HTERT-HM (cell line): ENCODE data around the genes WFIKKN1 and RHBDL1.

DNA sequence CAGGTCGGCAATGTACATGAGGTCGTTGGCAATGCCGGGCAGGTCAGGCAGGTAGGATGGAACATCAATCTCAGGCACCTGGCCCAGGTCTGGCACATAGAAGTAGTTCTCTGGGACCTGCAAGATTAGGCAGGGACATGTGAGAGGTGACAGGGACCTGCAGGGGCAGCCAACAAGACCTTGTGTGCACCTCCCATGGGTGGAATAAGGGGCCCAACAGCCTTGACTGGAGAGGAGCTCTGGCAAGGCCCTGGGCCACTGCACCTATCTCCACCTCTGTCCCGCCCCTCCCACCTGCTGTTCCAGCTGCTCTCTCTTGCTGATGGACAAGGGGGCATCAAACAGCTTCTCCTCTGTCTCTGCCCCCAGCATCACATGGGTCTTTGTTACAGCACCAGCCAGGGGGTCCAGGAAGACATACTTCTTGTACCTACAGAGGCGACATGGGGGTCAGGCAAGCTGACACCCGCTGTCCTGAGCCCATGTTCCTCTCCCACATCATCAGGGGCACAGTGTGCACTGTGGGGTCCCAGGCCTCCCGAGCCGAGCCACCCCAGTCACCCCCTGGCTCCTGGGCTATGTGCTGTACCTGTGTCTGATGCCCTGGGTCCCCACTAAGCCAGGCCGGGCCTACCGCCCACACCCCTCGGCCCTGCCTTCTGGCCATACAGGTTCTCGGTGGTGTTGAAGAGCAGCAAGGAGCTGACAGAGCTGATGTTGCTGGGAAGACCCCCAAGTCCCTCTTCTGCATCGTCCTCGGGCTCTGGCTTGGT is 36.6 kb downstream of the POLR3K start:
- RRBS, result no CpG with 5 or more reads among the region's 14 CpGs

DNA sequence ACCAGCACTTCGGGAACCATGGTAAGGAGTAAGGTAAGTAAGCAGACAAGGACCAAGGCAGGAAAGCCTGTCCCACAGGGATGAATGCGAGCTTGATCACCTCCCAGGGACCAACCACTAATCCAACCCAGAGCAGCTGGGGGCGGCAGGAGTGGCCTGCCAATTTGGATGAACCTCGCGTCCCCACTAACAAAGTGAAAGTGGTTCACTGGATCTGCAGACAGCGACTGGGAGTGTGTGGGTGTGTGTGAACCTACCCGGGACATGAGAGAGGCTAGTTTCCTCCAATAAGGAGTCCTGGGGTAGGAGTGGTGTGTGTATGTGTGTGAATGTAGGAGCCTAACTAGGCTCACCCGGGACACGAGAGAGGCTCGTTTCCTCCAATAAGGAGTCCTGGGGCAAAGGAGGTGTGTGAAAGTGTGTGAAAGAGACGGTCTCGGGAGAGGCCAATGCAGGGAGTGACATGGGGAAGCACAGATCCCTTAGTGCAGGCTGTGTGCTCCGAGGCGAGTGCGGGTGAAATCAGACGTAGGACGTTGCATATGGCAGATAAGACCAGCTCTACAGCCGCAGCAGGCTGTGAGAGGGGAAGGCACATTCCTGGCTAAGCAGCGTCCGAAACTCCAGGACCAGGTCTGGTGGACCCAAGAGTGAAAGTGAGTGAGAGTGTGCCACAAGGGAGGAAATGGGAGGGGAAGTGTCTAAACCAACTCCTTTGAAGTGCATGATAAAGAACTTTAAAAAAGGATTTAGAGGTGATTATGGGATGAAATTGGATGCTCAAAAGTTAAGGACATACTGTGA is 11.5 kb downstream of the POLR3K start:
- RRBS, result 32% methylated on average over 1 of the region's 20 CpGs

DNA sequence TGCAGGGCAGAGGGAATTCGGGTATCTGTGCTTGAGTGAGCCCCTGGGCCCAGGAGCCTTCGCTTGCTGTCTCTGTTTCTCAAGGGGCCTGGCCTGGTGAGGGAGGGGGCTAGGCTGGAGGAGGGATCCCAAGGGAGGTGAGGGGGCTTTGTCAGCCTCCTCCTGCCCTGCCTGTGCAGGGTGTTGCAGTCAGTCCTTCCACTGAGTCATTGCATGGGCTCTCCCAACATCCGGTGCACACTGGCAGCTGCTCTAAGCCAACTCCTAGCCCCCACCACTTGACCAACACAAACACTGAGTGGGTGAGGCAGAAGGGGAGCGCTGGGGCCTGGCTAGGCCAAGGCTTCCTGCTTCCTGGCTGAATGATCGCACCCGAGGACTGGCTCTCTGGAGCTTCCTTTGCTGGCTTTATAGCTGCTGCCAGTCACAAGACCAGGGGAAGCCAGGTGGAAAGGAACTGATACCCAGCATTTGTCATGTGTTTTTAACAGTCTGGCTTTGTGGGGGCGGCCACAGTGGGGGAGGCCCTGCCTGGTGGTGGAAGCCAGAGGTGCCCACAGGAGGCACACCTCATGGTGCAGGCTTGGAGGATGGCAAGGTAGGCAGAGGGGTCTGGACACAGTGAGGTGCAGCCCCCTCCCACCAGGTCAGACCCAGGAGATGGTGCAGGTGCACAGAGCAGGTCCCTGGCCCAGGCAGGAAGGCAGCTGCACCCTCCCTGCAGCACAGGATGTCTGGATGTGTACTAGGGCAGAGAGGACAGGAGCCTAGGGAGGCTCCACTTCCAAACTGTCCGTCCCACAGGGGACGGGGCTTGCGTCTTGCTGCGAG is 6.8 kb downstream of the MPG start:
- RRBS, result no CpG with 5 or more reads among the region's 11 CpGs

- RRBS, result 68% methylated on average over 4 of the region's 26 CpGs
Observed at GRCh38 chr16:188757-189542, 8.7 kb downstream of the HBQ1 start.

DNA sequence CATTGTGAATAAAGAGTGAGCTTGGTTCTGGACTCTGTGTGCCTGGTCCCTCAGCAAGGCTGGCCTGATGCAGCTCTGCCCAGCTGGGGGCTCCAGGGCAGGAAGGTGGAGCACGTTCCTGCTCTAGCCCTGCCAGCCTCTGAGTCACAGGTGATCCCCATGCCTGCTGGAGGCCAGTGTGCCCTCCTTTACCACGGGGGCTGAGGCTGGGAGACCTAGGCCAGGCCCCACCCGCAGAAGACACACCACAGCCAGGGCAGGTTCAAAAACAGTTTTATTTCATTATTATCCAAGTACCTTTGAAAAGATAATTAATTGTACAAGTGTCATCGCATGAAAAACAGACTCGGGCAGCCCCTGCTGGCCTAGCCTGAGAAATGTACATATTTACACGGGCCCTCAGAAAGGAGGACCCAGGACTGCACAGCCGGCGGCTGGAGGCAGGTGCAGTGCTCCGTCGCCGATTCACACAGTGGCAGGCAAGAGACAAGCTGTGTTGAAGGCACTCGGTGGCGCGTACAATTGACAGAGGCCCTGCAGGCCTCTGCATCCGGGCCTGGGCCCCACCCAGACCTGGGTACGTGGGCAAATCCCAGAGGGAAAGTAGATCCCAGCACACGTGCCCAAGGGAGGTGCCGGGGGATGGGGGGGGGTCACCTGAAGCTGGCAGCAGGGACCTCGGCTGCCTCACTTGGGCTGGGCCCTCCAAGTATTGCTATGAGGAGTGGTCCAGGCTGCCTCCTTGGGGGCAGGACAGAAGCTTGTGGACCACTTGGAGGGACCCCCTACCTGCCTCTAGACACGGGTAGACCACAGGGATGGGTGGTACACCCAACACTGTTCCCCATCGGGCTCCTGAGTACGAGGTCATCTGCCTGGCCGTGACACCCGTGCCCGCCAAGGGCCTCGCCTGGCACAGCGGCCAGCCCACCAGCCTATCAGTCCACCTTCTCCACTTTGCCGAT is 4.5 kb downstream of the PDIA2 start:
- RRBS, result 86% methylated on average over 4 of the region's 28 CpGs

DNA sequence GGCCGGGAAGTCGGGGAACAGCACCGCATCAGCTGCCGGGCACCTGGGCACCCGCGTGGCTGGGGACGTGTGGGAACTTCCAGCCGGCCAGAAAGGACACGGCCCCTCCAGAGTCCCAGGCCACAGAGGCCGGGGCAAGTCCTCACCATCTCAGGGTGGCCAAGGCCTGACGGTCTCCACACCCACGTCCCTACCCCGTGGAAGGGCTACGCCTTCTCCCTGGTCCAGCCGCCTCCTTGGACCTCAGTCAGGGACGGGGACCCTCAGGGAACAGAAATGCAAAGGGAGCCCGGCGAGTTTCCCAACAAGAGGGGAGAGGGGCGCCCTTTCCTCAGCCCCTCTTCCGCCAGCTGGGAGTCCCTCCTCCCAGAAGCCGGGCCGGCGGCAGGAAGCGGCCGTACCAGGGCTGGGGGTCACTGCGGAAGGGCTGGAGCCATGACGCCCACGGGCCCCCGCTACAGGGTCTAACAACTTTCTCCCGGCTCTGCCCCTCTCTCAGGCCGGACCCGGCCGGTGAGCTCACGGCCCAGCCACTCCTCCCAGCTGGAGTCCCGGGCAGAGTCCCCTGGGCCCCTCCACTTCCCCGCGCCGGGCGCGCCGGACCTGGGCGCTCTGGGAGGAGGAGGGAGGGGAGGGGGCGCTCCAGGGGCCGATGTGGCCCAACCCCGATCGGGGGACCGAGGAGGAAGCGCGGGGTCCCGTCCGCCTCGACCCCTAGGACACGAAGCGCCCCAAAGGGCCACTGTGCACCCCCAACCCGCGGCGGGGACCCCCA is 775 bp downstream of the PGAP6 start:
- RRBS, result 3% methylated on average over 24 of the region's 57 CpGs

- RRBS, result 1% methylated on average over 21 of the region's 76 CpGs
Observed at GRCh38 chr16:426307-427139, 1.1 kb downstream of the RAB11FIP3 start.

GRCh38 chr16:477325-477848 is 50.1 kb upstream of the CAPN15 start:
- RRBS, result no CpG with 5 or more reads among the region's 12 CpGs

DNA sequence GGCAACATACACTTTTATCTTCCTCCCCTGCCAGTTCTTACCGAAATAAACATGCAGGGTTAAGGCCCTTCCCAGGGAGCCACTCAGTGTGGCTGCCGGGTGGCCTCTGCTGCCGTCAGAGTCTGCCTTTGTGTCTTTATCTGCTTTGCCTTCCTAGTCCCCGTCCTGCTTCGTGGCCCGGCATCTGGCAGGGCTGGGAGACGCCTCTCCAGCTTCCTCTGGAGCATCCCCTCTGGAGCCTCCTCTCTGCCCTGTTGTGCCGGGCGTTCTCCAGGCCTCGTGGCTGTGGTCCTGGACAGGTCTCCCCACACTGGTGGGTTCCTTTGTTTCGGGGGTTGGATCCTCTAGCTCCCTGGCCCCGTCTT is 30.2 kb upstream of the CAPN15 start:
- RRBS, result 92% methylated on average over 7 of the region's 12 CpGs

- RRBS, result 83% methylated on average over 2 of the region's 20 CpGs
Observed at GRCh38 chr16:514110-514965, 13.2 kb upstream of the CAPN15 start.

DNA sequence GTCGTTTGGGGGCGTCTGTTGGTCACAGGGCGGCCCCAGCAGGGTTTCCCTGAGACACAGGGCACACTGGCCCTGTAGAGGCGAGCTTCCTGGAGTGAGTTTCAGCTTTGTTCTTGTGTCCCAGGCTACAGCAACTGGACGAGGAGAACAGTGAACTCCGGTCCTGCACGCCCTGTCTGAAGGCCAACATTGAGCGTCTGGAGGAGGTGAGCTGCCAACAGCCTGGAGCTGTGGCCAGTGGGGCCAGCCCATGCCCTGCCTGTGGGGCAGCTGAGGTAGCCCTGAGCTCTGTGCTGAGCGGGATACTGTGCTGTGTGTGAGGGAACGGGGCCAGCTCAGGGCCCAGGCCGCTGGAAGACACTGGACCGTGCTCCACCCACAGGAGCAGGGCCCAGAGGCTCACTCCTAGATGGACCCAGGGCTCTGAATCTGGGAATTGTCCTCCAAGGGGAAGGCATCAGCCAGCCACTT is 8.7 kb upstream of the CAPN15 start:
- RRBS, result no CpG with 5 or more reads among the region's 12 CpGs

GRCh38 chr16:584152-584741 is 5.6 kb upstream of the RAB40C start:
- RRBS, result 47% methylated on average over 5 of the region's 19 CpGs

GRCh38 chr16:589051-589927 is 577 bp upstream of the RAB40C start:
- RRBS, result under 1% methylated on average over 61 of the region's 107 CpGs

DNA sequence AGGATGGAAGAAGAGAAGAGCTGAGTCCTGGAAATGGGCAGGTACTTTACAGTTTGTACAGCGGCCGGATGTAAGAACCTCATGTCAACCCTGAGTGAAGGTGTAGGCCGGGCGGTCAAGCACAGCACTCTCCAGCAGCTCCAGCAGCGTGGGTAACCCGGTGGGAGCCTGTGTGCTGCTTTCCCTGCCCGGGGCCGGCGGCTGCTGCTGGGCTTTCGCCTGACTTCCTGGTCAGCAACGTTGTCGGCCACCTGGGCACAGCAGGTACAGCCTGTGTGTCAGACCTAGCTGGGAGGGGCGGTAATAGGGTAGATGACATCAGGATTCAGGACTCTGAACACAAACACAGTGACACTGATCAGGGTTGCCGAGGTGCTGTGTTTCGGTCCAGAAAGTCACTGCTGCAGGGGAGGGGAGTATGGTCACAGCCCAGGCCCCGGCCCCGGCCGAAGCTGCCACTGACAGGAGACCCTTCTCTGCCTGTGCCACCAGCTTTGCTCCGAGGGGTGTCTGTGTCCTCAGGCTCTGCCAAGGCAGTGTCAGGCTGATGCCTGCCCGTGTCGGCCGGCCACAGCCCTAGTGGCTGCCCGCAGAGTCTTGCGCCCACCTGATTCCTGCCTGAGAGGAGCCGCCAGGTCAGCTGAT is 9.0 kb downstream of the RAB40C start:
- RRBS, result 94% methylated on average over 5 of the region's 25 CpGs

DNA sequence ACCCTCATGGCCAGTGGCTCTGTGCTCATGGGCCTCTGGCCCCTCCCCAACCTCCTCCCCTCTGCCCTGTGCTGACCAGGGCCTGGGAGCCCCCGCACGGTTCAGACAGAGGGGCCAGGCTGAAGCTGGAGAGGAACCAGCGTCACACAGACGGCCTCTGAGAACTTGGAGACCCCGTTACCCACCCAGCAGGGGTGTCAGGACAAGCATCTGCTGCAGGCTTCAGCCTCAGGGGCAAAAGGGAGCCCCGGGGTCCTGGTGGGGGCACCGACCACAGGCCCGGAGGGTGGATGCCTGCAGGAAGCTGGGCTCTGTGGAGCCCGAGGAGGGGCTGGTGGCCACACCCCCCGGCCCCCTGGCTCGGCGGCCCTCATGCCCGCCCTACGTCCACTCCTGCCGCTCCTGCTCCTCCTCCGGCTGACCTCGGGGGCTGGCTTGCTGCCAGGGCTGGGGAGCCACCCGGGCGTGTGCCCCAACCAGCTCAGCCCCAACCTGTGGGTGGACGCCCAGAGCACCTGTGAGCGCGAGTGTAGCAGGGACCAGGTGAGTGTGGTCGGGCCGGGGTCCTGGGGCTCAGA is at the start of gene WFIKKN1:
Gene WFIKKN1 (plus strand): TSS at position 104 of the 578 bp plus-strand sequence.
- RRBS, result 9% methylated on average over 14 of the region's 24 CpGs

DNA sequence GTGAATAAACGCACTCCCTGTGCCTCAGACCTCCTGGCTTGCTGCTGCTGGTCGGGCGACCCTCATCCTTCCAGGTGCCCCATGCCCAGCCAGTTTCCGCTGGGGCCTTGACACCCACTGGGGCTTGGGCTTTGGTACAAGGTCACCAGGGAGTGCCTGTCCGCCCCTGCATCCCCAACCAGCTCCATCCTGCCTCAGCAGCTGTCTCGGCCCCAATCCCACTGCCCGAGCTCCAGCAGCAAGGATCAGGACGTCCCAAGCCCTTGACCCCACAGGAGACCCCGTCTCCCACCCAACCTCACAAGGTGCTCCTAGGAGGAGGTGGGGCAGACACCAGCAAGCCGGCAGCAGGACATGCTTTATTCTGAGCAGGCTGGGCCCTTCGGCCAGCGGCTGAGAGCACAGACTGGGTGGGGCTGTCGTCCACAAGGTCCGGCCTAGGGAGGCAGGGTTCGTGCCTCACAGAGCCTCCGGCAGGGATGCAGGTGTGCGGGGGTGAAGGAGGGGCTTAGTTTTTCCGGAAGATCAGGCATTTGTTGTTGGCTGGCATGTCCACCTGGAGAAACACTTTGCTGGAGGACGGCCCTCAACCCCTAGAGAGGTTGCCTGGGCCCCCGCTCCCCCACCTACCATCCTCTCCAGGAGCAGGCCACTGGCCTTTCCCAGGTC is 1.9 kb downstream of the METTL26 start:
- RRBS, result 60% methylated on average over 1 of the region's 20 CpGs

- RRBS, result no CpG with 5 or more reads among the region's 22 CpGs
Observed at GRCh38 chr16:647973-648603, 1.1 kb upstream of the WDR90 start.

DNA sequence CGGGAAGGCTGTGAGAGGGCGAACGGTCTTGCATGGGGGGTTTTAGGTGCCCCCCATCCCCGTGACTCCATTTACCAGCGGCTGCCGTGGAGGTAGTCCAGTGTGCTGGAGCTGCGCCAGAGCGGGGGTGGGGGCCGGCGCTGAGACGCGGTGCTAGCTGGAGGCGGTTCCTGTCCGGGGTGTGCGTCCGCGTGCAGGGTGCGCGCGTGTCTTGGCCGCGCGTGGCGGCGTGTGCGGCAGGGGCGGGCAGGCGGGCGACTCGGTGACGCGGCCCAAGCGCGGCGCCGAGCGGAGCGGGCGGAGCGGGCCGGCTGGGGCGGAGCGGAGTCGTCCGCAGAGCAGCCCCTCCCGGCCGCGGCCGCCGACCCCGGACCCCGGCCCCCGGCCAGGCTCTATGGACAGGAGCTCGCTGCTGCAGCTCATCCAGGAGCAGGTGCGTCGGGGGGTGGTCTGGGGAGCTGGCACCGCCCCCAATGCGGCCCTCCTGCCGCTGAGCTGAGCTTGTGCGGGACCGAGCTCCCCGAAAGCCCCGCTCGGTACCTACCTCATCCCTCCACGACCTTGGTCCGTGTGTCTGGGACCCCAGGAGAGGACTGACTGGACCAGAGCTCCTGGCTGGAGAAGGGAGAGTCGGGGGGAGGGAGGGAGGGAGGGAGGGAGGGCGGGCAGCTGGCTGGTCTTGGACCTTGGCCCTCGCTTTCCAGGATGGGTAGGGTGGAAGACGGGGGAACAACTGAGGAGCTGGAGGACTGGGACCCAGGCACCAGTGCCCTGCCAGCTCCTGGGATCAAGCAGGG is at the start of gene RHBDL1:
Gene RHBDL1 (plus strand): TSS at position 275 of the 797 bp plus-strand sequence.
- RRBS, result 3% methylated on average over 22 of the region's 70 CpGs

DNA sequence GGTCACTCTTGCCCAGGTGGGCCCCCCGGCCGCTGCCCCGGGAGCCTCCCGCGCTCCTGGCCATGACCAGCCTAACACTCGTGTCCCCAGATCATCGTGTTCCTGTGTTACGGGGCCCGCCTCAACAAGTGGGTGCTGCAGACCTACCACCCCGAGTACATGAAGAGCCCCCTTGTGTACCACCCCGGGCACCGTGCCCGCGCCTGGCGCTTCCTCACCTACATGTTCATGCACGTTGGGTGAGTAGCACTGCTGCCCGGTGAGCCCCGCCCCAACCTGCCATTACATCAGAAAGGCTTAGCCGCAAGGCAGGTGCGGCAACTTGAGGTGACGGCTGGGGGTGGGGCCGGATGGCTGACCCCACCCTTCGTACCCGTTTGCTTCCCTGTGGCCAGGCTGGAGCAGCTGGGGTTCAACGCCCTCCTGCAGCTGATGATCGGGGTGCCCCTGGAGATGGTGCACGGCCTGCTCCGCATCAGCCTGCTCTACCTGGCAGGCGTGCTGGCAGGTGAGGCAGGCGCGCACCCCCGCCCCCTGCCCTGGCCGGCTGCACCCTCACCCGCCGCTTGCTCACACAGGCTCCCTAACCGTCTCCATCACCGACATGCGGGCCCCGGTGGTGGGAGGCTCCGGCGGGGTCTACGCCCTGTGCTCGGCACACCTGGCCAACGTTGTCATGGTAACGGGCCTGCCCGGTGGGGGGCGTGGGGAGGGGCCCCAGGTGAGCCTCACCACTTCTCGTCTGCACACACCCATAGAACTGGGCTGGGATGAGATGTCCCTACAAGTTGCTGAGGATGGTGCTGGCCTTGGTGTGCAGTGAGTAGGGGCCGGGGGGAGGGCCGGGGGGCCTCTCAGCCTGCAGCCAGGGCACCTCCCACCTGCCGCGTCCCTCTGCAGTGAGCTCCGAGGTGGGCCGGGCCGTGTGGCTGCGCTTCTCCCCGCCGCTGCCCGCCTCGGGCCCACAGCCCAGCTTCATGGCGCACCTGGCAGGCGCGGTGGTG is 1.7 kb downstream of the RHBDL1 start:
- RRBS, result 56% methylated on average over 30 of the region's 63 CpGs

DNA sequence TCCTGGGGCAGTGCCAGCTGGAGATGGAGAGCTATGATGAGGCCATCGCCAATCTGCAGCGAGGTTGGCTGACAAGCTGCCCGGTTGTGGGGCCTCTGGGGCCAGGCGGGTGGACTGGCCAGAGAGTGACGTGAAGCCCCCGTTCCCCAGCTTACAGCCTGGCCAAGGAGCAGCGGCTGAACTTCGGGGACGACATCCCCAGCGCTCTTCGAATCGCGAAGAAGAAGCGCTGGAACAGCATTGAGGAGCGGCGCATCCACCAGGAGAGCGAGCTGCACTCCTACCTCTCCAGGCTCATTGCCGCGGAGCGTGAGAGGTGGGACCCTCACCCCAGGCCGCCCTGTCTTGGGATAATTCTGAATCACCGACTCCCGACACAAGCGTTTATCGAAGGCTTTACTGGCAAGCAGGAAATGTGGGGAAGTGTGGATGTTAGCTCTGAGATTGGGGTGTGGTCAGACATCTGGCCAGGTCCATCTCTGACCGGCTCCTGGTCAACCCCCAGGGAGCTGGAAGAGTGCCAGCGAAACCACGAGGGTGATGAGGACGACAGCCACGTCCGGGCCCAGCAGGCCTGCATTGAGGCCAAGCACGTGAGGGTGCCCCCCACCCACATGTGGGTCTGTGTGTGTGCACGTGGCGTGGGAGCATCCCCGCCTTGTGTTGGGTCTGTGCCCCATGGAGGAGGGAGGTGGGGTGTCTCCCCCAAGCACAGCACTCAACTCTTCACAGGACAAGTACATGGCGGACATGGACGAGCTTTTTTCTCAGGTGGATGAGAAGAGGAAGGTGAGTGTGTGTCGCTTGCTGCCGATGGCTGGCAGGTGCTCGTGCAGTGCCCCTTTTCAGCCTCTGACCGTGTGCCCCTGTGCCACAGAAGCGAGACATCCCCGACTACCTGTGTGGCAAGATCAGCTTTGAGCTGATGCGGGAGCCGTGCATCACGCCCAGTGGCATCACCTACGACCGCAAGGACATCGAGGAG is 1.4 kb downstream of the STUB1 start:
- RRBS, result 34% methylated on average over 5 of the region's 49 CpGs